Placental pericyte (primary cell): ENCODE results near the gene AAGAB.

GRCh38 chr15:65689774-65690331 lies 68.1 kb downstream of the SLC24A1 start:
- CAGE, long polyA plus RNA: no peak

- CAGE, long polyA plus RNA: no peak
These were observed 69.0 kb downstream of the SLC24A1 start for GRCh38 chr15:65690335-65691551.

DNA sequence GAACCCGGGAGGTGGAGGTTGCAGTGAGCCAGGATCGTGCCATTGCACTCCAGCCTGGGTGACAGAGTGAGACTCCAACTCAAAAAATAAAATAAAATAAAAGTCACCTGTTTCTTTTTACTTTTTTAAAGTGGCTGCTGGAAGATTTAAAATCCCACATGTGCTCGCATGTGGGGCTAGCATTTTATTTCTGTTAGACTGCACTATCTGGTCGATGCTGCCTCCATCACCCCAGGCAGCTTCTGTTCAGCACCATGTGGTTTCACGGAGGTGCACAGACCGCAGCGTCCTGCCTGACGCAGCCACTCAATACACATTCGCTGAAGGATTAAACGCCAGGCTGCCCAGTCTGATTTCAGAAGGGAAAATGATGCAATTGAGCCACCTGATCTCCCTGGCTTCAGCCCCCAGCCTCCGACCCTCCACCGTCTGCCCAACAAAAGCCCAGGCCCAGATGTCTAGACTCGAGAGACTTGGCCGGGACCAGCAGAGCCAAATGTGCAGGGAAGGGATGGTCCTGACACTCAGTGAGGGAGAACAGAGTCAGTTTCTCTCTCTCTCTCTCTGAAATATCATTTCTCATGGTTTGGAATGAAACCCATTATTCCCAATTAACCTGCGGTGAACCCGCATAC lies 84.5 kb downstream of the MEGF11 start:
- CAGE, long polyA plus RNA: no peak

GRCh38 chr15:66252990-66253550 lies 480 bp downstream of the MEGF11 start:
- CAGE, long polyA plus RNA: no peak

DNA sequence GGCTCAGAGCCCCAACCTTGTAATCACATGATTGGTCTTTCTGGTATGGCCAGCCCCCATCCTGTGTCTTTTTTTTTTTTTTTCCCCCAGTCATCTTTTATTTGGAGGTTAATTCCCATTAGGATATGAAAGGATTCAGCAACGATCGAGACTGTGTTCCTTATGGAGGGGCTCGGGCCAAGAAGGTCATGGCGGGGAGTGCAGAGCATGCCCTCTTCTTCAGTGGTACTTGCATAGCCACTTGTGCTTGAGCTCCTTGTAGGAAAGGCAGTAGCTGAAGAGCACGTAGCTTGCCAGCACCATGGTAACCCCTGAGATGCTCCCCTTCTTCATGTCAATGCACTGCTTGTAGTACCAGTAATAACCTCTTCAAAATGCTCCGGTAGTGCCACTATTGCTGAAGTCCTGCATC lies 28.0 kb downstream of the MAP2K1 start:
- CAGE, long polyA plus RNA: no peak

GRCh38 chr15:66475951-66476809 lies 21.4 kb downstream of the SNAPC5 start:
- CAGE, long polyA plus RNA: no peak

DNA sequence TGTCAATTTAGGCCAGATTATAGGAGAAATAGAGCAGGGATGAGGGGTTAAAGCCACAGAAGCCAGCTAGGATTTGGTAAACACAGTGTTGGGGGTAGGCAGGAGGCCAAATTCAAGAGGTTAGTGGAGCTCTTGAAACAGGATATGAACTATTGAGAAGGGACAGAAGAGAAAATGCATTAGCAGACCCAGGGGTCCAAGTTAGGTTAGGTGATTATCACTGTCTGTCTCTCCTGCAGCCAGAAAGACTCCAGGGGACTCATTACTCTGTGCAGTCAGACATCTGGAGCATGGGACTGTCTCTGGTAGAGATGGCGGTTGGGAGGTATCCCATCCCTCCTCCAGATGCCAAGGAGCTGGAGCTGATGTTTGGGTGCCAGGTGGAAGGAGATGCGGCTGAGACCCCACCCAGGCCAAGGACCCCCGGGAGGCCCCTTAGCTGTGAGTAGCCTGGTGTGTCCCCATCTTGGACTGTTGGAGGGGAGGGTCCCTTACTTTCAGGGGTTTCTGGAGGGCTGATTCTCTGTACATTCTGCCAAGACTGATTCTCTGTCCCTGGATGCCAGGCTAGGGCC lies 12.7 kb downstream of the SNAPC5 start:
- CAGE, long polyA plus RNA: no peak

DNA sequence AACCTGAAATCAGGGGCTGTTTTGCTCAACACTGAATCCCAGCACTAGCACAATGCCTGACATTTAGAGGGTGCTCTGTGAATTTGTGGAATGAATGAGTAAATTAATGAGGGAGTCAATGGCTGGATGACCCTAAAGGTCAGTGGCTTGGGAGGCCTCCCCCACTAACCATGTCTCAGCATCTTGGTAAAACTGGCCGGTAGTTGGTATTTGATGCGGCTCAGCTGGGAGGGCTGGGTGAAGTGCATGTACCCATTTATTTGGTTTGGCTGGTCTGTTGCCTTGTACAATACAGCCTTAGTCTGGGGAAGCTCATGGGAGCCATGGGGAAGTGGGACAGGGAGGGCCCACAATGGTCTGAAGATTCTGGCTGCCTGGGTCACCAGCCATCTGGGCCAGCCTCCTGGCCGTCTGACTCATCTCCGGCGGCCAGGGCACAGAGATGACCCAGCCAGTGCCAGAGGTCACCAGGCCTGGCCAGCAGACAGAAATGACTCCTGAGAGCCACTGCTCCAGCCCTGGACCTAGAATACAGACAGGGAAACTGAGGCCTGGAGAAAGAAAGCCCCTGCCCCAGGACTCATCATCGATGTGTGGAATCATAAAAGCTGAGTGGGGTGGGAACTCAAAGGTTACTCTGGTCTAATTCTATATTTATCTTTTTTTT lies 51.6 kb upstream of the SMAD6 start:
- CAGE, long polyA plus RNA: no peak

DNA sequence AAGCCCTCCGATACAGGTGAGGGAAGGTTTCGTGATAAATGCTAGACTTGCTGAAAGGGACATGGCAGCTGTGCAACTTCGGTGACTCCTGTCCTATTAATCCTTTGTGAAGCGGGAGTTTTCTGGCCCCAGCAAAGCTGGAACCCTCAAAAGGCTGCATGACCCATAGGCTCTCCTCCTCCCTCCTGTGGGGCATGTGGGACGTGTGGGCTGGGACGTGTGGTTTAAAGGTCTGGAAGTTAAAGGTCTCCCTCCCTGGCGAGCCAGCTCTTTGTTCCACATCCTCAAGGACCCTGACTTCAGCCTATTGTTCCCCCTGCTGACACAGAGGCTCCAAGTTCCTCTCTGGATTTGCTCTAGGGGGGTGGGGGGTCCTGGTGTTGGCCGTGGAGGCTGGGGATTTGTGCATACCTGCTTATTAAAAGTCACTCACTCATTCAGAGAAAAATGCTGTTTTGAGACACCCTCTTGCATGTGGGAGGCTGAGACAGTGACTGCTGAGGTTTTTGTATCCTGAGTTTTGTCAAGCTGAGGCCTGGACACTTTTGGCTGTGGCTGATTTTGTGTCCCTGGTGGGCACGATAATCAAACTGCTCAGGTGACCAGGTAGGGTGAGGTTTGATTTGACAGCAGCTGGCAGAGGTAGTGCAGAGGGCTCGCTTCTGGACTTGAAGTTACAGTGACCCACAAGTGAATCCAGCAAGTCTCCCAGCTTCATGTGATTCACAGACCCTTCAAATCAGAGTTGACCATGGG lies 44.3 kb downstream of the SMAD6 start:
- CAGE, long polyA plus RNA: no peak

DNA sequence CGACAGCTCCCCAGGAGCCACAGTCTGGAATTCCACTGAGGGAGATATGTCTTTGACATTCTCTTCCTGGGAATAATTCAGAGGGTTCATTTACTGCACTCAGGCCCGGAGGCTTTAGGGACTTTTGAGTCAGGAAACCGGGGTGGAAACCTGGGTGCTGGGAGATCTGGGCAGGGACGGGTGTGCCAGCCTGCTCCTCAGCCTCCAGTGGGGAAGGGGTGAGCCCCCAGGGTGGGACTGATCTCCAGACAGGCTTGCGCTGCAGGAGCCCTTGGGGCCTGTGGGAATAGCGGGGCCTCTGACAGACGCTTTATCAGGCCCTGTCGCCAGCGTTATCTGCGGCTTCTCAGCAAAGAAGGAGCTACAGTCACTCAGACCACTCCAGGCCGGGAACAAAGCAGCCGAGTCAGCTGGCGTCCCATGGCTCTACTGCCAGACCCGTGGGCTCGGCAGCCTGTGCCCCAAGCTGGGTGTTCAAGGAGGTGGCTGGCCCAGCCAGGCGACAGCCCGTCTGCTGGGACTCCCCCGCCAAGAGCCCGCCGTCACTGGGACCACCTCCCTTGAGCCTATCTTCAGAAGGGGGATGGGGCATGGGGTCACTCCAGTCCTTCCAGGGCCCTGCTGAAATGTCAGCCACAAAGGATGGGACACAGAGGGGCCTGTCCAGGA lies 147.9 kb downstream of the SMAD6 start:
- CAGE, long polyA plus RNA: no peak

DNA sequence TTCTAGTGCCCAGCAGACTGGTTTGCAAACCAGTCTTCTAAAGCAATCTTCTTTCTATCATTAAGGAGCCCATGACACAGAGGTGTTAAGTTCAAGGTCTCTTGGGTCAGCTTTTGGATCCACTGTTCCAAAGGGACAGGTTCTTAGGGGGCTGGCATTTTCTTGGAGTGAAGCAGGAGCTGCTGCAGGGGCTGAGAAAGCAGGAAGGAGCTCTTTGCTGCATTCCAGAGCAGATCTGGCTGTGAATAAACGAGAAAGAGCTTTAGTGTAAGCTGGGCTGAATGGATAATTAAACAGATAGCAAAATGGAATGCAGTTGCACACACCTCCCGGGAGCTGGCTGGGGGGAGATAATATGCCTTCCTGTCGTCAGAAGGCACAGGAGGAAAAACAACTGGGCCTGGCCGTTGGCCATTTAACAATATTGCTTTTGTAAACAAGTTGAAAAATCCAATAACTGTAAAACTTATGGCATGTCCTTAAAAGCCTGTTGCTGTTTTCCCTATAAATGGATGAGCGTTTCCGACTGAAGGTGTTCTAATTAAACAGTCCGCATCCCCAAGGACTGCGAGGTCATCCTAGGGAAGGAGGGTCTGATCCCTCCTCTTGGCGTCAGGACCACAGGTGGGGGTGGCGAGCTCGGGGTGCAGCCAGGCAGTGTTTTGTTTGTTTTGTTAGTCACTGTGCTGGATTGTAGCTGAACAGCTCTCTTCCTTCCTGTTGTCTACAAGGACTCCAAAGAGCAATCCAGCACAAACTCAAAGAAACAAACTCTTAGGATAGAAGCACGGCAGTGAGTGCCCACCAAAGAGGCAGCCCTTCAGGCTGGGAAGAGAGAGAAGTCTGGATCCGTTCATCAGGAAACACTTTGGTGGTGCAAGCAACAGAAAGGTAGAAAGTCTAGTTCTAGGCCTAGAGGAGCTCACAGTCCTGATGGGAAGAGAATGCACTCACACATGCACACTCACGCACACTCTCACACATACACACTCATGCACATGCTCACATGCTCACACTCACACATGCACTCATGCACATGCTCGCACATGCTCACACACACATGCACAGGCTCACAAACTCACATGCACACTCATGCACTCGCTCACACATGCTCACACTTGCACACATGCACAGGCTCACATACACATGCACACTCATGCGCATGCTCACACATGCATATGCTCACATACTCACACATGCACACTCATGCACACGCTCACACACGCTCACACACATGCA lies 133.4 kb upstream of the SMAD3 start:
- CAGE, long polyA plus RNA: no peak

DNA sequence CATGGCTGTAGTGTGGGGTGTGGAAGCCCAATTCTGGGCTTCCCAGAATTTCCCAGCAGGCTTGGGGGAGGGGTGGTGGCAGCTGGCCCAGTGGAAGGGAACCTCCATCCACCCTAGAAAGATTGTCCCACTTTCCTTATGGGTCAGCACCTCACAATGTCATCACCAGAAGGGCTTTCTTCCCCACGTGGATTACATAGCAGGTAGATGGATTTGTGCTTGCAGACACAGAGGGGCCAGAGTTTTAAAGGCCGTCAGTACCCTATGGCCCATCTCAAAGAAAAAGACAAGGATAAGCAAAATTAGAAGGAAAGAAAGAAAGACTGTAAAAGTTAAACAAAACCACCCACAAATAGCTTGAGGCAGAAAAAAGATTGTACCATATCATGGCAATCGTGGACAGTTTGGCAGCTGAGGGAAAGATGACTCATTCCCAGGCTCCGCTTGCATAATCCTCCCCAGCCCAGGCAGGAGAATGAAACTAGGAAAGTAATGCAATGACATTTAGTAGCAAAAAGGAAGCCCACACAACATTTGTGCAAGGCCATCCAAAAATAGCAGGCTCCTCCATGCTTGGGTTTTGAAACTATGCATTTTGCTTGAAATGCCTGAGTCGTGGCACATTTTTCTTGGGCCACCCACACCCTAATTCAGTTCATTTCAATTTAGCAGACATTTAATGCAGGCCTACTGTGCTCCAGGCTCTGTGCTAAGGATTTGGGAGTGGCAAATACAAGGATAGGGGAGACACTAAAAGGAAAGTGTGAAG lies 41.1 kb upstream of the SMAD3 start:
- CAGE, long polyA plus RNA: no peak

DNA sequence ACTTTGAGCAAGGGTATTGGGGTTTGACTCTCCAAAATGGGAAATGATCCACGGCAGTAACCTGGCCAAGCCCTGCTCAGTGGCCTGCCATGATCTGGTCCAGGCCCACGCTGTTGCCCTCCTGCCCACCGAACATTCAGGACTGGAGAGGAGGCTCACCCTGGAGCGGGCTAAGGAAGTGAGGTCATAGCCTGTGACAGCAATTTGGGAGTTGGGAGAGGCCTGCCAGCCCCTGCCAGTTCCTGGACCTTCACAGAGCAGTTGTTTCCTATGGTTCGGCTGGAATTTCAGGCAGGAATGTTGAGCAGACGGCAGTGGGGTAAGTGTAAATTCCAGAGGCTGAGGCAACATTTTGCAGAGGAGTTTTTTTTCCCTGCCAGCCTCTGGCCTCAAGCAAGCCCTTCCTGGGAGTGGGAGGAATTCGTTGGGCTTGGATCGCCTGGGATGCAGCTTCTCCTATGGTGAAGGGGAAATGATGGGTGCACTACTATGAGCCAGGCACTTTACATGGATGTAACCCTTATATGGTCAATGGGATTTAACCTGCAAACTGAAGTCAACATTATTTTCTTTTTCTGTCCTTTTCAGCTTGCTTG lies 21.1 kb upstream of the SMAD3 start:
- CAGE, long polyA plus RNA: no peak

DNA sequence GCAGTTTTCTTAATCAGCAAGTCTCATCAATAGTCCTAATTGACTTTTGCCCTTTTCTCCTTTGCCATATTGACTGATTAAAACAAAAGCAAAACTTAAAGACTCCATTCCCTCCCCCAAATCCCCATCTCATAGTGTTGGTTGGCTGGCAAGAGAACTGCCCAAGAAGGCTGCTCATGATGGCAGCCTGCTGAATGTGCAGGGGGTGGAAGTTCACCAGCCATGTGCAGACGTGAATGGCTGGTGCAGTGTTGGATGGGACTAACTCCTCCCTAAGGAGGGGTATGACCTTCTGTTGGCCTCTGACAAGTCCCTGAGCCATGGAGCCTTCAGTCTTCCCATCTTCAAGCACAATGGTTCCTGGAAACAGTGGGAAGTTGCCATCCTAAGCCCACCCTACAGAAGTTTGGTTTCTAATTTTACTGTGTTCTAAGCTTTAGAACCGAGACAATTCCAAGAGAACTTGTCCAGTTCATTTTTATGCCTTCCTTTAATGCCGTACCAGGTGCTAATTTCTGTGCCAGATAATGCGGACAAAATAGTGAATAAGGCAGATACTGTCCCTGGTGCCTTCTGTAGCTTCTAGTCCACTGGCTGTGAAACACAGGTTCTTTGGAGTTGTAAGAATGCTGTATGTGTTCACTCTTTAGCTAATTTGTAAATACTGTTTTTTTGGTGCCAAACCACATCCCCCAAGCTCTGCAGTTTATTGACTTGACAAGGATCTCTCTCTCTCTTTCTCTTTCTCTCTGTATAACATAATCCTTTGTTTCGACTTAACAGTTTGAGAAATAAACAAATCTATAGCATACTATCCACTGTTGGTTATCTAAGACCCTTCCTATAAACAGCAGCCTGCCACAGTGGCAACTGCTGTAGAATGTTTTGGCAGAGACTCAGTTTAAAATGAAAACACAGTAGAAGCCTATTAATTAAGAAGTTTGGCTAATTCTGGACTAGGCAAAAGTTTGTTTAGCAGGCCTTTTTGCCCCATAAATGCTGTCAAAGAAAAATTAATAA lies 7.4 kb downstream of the SMAD3 start:
- CAGE, long polyA plus RNA: no peak

DNA sequence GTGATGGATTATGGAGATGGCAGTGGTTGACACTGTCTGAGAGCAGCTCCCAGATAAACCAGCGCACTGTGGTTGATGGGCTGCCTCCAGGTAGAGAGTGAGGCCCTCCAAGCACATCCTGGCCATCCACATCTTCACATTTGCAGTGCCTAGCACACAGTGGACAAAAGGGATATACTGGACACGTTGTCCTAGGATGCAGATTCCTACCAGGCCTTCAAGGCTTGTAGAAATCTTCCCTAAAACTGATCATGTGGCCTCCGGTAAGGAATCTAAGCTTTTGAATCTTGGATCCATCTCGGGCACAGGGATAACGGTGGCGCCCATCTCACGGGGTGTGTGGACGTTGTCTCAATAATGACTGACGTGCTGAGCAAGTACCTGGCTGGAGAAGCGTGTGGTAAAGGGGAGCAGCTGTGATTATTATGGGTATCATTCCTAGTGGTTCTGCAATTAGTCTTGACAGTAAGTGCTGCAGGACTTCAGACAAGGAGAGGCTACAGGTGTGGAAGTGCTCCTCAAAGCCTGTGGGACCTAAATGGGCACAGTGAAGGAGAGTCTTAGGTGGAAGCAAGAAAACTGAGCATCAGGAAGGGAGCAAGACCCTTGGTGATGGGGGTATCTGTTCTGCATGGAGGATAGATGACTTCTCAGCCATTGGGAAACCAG lies 50.9 kb downstream of the SMAD3 start:
- CAGE, long polyA plus RNA: no peak

GRCh38 chr15:67125084-67126381 lies 60.1 kb downstream of the SMAD3 start:
- CAGE, long polyA plus RNA: no peak

DNA sequence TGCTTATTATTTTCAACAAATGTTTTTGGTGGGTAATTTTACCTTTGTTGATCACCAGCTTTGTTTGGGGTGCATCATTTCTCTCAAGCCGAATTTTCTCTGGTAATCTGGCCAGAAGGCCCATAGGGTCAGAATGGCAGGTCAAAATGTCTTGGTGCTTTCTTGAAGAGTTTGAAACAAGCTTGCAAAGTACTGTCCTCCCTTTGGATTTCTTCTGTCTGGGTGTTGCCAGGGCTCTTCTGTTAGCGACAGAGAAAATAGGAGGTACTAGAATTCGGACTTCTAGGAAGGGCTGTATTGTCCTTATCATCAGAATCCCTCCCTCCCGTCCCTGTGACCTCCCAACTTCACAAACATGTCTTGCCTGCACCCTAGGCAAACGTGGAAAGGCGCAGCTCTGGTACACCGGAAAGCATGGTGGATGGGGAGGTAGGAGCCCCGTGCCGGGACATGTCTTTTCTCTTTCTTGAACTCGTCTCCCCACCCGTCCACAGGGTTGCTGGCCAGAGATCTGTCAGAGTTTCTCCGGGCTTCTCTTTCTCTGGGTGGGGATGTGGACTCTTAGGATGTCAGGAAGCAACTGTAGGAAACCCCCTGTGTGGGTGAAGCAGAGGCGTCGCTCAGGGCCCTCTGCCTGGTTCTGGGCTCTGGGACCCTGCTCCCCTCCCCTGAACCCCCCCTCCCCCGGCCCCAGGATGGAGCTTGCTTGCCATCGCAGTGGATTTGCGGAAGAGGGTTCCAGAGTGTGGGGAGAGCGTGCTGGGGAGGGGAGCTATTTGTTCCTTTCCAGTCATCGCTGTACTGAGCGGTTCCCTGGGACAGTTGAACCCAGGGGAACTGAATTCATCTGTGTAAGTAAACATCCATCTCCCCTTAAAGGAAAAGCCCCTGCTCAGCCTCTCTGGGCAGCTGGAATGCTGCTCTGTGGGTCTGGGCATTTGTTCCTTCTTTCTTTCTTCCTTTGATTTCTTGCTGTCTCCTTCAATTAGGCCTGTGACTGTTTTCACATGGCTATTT lies 72.6 kb downstream of the SMAD3 start:
- CAGE, long polyA plus RNA: no peak

- CAGE, long polyA plus RNA: no peak
These were observed 83.0 kb downstream of the SMAD3 start for GRCh38 chr15:67148287-67148935.

DNA sequence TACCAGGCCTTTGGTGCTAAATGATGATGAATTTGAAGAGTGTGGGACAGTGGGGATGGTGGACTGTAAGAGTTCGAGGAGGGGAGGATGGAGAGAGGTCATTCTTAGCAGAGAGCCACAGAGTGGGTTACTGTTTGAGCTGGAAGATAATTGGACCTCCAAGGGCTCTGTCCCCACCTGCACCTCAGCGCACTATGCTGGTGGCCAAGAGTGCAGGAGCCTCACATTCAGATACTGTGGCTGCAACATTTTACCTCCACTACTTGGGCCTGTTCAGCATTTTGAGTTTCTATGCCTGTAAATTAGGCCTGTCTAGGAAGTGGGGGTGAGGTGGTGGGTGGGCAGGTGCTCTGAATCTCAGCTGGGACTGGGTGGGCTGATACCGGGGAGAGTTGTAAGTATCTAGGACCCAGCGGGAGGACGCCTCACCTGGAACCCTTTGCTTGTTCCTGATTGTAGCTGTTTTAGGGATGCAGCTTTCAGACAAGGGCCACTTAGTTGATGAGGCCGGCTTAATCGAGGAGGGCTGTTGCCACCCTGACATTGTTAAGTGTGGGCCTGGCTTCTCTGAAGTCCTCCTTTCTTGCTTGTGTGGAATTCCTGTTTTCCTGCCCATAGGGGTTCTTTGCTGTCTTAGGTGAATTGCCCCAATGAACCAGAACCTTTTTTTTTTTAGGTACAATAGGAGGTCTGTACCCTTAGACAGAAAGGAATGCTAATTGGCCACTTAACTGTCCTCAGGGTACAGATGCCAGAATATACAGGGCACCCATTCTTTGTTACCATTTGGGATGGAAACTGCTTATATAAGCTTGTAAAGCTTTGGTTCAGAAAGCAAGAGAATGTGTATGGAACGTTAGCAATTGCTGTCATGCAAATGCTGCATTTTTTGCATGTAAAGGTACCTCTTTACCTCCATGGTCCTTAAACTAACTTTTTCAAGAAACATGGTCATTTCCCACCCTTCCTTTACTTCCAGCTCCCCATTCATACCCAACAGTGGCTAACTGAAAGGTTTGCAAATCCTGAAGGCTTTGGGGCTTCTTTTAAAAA lies 83.9 kb downstream of the SMAD3 start:
- CAGE, long polyA plus RNA: no peak

DNA sequence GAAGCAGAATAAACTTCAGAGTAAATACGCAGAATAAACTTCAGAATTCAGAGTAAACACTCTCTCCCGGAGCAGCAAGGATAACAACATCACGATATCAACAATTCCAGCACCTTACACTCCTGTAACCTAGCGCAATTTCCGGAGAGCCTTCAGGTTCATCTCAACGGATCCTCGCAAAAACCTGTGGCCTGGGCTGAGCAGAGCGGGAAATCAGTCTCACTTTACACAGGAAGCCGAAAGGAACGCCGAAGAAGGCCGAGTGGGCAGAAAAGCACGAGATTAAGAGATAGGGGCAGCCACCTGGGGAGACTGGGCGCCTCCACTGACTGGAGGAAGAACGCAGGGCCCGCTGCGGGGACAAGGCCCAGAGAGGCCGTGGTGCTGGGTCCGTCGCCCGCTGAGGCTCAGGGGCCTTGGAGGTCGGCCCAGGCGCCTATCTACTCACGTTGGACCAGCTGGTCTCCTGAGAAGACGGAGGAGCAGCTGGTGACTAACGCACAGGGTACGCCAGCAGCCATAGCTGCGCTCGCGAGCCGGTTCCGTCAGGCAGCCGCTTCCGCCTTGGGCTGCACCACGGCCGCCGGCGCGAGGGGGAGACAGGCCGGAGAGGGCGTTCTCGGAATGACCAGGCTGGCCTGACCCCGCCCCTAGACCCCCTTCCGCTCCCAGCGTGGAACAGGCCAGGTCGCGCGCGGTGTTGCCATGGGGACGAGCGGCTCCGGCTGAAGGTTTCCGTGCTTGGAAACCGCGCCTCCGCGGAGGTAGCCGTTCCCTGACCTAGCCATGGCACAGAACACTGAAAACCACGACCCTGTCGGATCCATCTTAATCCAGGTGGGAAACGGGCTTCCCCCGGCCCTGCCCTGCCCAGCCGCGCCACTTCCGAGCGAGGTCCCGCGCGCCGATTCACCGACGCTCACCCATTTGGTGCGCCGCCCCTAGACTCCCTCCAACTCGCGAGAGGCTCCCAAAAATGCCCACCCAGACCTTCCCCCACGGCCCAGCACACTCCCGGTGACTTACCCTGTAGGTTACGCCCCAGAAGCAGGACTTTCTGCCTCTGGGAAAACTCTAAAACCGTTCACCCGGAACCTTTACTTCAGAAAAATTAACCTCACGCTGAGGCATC lies at the start of gene AAGAB:
TSS of gene AAGAB (minus strand) at position 551 of the 1,132 bp plus-strand sequence.
- CAGE, long polyA plus RNA: no peak